Gastroesophageal sphincter (tissue), 4 donors: ENCODE data around the gene ATP5MC1.

DNA sequence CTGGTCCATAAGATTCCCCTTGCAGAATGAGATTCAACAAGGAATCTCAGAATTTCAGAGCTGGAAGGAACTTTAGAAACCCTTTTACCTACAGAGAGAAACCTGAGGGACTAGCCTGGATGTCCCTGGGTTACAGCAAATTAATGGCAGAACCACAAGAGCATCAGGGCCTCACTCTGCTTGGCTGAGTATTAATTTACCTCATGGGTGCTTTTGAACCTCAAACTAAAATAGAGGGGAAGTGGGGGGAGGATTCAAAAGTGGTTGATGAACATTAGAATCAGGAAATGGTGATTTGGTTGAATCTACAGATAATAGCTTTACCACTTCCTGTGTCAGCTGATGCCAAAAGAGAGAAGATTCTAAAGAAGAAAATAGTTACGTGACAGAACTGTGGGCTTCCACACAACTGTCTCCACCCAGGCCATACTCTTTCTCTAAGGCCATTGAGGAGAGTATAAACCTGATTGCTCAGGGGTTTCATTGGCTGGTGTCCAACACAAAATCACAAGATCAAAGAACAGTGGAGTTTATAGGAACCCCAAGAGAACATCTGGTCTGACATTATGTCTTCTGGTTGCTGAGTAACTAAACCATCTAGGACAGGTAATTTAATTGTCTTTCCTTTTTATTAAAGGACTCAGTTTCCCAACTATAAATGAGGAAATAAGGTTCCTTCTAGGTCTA lies 11.3 kb upstream of the SKAP1 start:
- PRO-cap: no peak
- RAMPAGE, long total RNA, 4 experiments: no peak in any of the 4 experiments

GRCh38 chr17:48472393-48472732 lies 42.3 kb upstream of the SKAP1 start:
- PRO-cap: no peak
- RAMPAGE, long total RNA, 4 experiments: no peak in any of the 4 experiments

- PRO-cap: bidirectional peak, plus-strand start at chr17:48541934, minus-strand start at chr17:48541814
- RAMPAGE, long total RNA, 4 experiments: no peak in any of the 4 experiments
These were observed 3.2 kb downstream of the HOXB2 start for GRCh38 chr17:48541680-48542071.

DNA sequence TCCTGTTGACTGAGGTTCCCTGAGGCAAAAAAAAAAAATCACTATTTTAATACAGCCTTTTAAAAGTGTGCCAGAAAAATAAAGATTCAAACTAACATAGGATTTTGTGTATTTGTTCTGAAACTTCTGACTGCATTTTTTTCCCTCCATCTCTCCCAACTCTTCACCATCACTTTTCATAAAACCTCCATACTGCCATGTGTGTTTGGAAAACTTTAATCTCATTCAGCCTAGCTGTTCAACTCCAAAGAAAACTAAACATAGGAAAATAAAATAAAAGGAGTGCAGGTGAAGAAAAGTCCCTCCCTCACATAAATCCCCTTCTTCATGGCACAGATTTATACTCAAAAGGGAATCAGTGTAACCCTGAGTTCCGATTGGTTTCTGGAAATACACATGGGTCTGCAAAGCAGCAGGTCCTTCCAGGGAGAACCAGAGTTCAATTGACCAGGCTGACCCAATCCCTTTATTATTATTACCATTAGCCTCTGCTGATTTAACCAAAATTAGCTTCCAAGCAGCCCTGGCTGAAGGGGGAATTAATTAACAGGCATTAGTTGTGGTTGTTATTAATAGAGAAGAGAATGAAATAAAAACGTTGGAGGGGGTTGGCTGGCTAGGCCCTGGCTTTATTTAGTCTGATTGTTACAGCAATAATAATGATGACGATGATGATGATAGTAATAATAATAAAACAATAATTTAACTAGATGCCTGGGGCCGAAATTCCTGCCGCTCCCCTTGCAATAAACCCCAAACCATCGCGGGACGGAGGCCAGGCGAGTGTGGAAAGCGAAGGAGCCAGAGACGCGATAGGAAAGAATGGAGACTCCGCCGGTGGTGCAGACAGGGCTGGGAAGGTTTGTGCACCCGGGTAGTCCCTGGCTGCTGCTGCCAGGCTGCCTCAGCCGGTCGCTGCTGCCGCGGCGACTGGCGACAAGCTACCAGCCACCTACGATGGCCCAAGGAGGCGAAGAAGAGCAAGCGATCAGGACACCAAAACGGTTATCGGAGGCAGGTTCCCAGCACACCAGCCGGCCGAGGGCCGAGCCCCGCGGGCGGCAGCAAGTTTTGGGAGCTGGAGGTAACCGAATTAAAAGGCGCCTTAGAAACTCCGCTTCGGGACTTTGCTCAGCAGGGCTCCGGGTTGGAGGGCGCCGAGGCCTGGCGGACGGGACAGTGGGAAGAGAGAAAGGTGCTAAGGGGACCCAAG lies 9.2 kb upstream of the HOXB2 start:
- PRO-cap: unidirectional peak, plus-strand start at position 756 of the sequence
- RAMPAGE, long total RNA, 4 experiments: start-site peak on the plus strand in 2 of 4 experiments, centred at positions 758 to 798 of the sequence, 5 to 6 reads per replicate

DNA sequence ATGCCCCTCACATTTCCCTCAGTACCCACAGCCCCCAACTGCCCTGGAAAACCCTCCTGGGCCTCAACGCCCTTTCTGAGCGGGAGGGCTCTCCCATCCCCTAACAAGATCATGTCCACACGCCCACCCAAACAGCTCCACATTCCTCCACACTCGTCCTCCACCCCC lies 14.4 kb downstream of the HOXB4 start:
- PRO-cap: no peak
- RAMPAGE, long total RNA, 4 experiments: no peak in any of the 4 experiments

- PRO-cap: no peak
- RAMPAGE, long total RNA, 4 experiments: no peak in any of the 4 experiments
These were observed 10.5 kb downstream of the HOXB4 start for GRCh38 chr17:48567549-48568184.

DNA sequence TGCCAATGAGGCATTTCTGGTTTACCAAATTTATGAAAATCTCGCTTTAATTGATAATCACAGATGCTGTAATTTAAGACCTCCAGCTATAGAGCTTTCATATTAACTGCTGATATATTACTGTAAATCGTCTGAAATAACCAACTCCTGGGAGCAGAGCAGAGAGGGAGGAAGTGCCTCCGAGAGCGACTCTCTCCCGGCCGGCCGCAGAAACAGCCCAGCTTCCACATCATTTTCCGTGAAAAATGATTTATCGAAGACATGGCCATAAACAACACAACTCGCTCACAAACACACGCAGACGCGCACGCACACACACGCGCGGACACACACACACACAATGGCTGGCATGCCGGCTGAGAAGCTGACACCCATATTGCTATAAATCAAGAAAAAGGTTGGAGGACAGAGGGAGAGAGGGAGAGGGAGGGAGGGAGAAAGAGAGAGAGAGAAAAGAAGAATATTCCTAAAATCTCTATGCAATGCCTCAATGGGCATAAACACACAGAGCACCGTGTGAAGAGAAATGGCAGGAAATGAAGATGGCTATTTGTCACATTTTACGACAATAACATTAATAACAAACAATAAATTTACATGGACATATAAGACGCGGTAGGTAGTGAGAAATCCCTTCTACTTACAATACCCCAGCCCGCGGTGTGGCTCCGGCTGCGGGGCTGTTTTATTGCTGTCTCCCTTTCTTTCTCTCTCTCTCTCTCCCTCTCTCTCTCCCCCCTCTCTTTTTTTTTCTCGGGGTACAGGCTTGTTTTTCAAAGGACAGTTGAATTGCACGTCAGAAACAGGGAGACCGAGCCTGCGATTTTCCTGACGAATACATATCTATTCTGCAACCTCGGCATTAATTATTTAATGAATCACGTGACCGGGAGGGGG lies 9.6 kb downstream of the HOXB4 start:
- PRO-cap: no peak
- RAMPAGE, long total RNA, 4 experiments: no peak in any of the 4 experiments

GRCh38 chr17:48596690-48596995 lies 3.1 kb upstream of the HOXB5 start:
- PRO-cap: no peak
- RAMPAGE, long total RNA, 4 experiments: no peak in any of the 4 experiments

- PRO-cap: no peak
- RAMPAGE, long total RNA, 4 experiments: no peak in any of the 4 experiments
These were observed 5.5 kb upstream of the HOXB8 start for GRCh38 chr17:48620109-48621434.

DNA sequence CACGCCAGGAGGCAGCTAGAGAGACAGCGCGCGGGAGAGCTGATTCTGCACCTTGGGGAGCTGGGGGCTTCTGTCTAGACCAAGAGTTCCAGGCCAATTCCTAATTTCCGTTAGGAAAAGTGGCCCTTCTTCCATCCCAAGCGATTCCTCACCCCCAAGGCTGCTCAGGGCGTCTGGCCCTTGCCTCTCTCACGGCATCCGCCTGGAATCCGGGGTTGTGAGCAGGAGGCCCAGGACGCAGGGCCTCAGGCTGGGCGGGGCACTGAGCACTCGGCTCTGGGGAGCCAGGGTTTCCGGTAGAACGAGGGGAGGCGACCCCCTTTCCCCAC lies 19.8 kb upstream of the HOXB9 start:
- PRO-cap: no peak
- RAMPAGE, long total RNA, 4 experiments: no peak in any of the 4 experiments

GRCh38 chr17:48724352-48724885 lies 1.4 kb downstream of the PRAC2 start:
- PRO-cap: no peak
- RAMPAGE, long total RNA, 4 experiments: no peak in any of the 4 experiments

DNA sequence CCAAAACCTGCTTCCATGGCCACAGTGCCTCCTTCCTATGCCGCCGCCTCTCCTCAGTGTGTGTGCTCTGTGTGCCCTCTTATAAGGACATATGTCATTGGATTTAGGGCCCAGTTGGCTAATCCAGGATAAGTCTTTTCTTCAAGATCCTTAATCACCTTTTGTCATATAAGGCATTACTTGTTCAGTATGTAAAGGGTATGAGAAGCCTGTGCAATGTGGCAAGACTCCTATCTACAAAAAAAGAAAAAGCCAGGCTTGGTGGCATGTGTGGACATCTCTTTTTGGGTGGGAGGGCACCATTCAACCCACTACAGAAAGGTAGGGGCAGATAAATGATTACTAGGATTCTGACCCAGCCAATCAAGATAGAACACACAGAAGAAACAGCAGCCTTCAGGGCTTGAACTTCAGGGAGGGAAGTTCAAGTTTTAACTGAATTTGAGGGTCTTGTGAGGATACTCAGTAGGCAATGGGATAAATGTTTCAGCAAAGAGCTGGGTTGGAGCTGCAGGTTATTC lies 22.4 kb upstream of the ATP5MC1 start:
- PRO-cap: no peak
- RAMPAGE, long total RNA, 4 experiments: no peak in any of the 4 experiments

DNA sequence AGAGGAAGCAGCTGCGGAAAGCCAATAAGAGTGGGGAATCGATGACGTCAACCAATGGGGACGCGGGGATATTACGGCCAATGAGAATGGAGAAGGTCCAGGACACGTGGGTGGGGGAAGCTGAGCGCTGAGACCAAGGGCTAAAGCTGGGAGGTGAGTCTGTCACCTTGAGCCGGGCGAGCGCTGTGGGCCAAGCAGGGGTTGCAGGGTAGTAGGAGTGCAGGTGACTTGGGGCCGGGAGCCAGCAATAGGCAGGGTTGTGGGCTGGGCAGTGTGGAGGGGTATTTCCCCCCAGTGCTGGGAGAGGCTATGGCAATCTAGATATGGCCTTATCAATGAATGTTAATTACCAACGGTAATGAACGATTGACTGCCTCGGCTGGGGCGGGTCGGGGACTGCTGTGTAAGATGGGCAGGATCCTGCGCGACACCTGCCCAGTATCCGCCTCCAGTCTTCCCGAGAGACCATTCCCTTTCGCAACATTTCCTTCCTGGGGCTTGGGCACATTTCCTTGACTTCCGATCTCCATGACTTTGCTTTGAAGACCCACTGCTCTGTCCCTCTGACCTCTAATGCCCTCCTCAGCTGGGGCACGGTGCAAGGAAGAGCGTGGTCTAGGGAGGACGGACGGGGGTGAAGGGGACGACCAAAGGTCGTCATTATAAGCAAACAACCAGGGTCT lies at the start of gene ATP5MC1:
Gene ATP5MC1 (plus strand): TSS at position 100 of the 683 bp plus-strand sequence.
- PRO-cap: unidirectional peak, plus-strand start at position 100 of the sequence
- RAMPAGE, long total RNA, 4 experiments: start-site peak on the plus strand in 4 of 4 experiments, centred at positions 120 to 144 of the sequence, 227 to 645 reads per replicate

- PRO-cap: unidirectional peak, minus-strand start at chr17:48949522
- RAMPAGE, long total RNA, 4 experiments: no peak in any of the 4 experiments
These were observed 4.6 kb upstream of the SNF8 start for GRCh38 chr17:48949187-48949649.

DNA sequence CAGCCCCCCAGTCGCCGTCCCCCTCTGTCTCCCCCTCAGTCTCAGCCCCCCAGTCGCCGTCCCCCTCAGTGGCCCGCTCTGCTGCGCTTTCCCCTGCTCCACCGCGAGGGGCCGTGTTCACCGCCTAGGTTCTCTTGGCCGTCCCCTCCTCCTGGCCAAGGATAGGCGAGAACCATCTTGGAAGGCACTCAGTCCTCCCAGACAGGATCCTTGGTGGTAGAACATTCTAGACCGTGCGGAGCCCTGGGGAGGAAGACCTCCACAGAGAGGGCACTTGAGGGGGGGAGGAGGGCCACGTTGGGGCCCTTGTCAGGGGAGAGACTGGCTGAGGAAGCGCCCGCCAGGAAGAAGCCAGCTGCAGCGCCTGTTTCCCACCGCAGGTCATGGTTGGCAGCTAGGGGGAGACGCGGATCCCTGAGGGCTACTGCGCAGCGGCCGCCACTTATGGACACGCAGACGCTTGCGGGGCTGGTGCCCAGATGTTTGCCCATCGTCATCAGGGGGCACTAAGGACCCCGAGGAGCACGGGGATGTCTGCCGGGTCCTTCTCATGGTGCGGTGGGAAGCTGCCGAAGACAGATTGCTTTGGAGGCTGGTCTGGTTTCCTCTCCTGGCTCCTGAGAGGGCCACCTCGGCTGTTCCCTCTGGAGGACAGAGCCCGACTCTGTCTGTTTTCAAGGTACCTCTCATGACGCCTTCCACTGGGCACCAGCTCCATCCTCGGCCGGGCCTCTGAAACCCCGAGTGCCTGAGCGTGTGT lies 17.3 kb downstream of the IGF2BP1 start:
- PRO-cap: no peak
- RAMPAGE, long total RNA, 4 experiments: no peak in any of the 4 experiments

DNA sequence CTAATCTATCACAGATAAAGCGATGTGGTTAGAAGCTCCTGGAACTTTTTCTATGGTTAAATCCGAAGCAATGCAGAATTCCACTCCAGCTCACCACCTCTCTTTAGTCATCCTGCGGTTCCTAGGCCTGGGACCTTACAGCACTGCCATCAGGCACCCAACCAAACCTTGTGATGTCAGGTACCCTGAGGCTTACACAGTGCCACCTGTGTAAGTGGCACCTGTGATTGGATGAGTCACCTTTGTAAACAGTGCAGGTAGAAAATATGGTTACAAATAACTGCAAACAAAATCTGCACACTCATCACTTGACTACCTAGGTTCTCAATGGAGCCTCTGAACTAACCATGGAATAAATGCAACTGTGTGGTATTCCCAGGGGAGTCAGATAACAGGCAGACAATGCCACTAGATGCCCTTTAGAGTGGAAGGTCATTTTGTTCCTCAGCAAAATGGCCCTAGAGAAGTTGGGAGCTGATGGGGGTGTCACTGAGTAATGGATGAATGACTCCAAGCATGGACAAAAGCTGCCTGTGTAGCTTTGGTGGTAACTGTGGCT lies 31.3 kb upstream of the B4GALNT2 start:
- PRO-cap: no peak
- RAMPAGE, long total RNA, 4 experiments: no peak in any of the 4 experiments

DNA sequence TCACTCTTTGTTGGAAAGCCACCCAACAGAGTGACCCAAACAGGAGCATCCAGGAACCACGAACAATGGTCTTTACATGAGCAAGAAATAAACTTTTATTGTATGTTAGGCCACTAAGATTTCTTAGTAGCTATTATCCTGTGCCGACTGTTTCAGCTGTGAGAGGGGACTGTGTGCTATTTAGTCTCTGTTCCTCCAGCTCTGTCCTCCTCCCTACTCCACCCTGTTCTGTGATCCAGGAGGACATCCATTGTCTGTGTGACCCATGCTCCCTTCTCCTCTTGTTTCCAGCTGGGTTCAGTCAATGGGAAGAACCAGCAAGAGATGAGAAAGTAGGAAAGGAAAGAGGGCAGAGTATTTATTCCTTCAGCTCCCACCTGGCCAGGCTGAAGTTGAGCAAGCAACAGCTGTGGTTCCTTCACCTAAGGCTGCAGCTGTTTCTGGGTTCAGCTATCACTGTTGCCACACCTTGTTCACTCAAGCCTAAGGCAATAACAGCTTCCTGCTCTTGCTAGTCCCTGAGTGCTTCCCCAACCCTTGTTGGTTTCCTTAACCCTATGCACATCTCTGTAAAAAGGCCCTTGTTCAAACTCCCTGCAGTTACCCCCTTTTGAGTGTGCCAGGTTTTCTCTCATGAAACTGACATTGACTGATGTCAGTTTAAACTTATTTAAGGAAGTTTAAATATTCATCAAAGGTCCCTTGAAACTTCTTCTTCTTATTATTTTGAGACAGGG lies 14.8 kb upstream of the B4GALNT2 start:
- PRO-cap: no peak
- RAMPAGE, long total RNA, 4 experiments: no peak in any of the 4 experiments

GRCh38 chr17:49223429-49224431 lies 6.9 kb downstream of the PHOSPHO1 start:
- PRO-cap: no peak
- RAMPAGE, long total RNA, 4 experiments: no peak in any of the 4 experiments

- PRO-cap: unidirectional peak, plus-strand start at chr17:49260210
- RAMPAGE, long total RNA, 4 experiments: no peak in any of the 4 experiments
These were observed 29.7 kb upstream of the PHOSPHO1 start for GRCh38 chr17:49260016-49260993.

GRCh38 chr17:49403628-49404207 lies 11.0 kb downstream of the PHB1 start:
- PRO-cap: bidirectional peak, plus-strand start at chr17:49404113, minus-strand start at chr17:49403904
- RAMPAGE, long total RNA, 4 experiments: no peak in any of the 4 experiments